Mononuclear cell (primary cell): ENCODE measurements around the genes SERP2 and LCP1.

DNA sequence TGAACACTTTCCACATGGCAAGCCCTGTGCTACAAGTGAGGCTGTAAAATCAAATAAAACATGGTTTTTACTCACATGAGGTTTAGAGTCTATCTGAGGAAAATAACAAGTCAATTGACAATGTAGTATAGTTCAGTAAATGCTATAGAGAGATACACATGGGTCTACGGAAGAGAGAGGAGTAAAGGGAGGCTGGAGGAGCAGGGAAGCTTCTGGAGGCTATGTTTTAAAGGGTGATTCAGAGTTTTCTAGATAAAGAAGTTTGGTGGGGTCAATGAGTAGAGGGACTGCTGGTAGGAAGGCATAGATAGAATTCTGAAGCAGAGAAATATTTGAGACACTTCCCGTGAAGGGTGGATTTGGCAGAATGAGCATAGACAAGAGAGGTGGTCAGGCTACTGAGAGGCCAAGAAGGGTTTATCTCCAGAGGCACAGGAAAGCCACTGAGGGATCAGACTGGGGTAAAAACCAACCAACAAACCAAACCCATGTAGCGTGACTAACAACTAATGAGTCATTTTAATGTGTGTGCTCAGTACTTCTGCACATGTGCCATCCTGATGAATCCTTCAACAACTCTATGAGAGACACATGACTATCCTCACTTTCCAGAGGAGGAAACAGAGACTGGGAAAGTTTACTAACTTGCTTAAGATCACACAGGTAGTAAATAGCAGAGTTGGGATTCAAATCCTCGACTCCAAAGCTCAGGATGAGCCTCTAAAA, 60.0 kb upstream of the SERP2 start:
- RRBS, result no CpG with 5 or more reads among the region's 4 CpGs

GRCh38 chr13:44368364-44368563, 5.4 kb upstream of the SERP2 start:
- RRBS, result no CpG with 5 or more reads among the region's 4 CpGs

DNA sequence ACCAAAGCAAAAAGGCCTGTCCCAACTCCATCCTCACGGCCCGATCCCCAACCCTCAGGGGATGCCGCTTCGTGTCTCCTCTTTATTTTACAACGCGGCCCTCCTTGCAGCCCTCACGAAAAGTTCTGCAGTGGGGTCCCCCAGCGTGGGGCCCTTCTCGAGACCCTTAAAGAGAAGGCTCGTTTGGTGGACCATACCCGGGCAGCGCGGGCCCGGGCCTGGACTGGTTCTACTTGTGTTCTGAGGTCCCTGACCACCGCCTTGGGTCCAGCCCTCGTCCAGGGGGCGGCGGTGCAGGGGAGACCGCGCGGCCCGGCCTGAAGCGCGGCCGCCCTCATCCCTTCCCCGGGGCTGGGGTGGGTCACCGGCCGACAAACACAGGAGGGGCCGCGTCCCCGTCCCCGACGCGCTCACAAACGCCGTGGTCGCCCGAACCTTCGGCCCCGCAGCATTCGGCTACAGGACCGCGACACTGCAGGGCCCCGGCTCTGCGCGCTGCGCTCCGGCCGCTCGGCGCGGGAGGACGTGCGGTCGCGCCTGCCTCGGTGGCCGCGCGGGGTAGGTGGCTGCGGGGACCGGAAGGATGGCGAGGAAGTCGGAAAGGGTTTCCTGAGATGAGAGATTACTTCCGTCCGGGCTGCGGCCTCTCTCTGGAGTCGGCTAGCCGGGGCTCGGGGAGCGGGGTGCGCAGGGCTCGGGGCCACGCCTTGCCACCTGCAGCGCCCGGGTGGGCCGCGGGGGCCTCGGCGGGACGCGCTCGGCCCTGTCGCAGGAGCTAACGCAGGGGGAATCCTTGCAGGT, at the start of gene SERP2:
Gene SERP2 (plus strand): TSS at position 625 of the 801 bp plus-strand sequence.
- RRBS, result 15% methylated on average over 43 of the region's 85 CpGs

DNA sequence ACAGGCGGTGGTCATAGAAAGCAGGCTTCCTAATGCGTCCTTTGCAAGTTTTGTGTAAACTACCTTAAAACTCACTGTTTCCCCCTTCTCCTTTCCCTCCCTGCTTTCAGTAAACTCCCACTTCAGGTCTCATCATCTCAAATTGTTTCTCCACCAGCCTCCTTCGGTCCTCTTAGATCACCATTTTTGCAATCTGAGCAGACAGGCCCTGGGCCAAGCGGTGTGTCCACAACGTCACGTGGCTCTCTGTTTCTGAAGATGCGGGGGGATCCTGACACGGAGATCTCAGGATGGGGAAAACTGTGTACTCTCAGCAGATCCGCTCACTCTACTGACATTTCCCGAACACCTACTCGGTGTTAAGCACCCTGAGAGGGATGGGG, 38.7 kb downstream of the SERP2 start:
- RRBS, result no CpG with 5 or more reads among the region's 11 CpGs

DNA sequence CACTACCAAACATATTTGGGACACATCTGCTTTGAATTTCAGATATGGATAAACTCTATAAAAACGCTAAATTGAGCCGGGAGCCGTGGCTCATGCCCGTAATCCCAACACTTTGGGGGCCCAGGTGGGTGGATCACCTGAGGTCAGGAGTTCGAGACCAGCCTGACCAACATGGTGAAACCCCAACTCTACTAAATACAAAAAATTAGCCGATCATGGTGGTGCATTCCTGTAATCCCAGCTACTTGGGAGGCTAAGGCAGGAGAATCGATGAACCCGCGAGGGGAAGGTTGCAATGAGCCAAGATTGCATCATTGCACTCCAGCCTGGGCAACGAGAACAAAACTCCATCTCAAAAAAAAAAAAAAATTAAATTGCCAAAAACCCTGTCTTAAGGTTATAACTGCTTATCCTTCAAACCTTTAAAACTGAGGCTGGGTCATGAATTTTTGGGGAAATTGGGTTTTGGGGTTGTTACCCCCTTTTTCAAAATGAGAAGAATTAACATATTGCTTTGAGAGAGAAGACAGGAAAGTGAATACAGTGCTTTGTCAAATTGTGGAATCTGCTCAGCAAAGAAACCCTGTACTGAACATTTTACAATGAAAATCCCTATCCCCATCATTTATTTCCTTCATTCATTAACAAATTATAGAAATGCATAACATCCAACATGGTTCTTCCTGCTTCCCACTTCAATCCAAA, 13.2 kb downstream of the TSC22D1 start:
- RRBS, result no CpG with 5 or more reads among the region's 10 CpGs

DNA sequence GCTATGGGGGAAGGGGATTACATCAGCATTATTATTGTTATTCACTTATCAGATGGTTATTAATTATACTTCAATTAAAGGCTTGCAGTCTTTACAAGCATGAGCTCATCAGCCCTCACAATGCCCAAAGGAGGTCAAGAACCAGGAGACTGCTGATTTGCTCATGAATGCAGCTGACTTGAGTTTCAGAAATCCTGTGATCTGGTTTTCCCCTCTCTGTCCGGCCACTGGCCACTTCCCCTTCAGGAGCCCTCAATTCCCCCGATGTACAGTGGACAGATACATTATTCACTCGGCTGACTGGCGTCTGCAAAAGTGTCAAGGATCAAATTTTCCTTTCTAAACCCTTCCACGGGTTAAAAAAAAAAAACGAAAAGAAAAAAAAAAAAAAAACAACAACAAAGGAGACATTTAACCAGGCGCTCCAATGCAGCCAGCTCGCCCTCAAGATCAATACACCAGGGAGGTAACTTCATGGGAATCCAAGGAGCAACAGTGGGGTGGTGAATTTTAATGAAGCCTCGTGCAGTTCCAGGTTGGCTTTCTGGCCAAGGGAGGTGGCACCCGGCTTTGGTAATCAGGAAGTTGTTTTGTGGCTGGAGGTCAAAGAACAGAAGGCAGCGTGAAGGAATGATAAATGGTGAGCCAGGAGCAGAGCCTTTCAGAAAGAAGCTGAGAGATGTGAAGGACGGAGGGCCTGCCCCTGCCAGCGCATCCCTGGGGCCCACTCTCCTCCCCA, 188.0 kb upstream of the TSC22D1 start:
- RRBS, result no CpG with 5 or more reads among the region's 13 CpGs

GRCh38 chr13:44764698-44765440, 188.7 kb upstream of the TSC22D1 start:
- RRBS, result no CpG with 5 or more reads among the region's 8 CpGs

GRCh38 chr13:44903256-44904049, 85.8 kb downstream of the NUFIP1 start:
- RRBS, result no CpG with 5 or more reads among the region's 7 CpGs

- RRBS, result no CpG with 5 or more reads among the region's 1 CpG
Observed at GRCh38 chr13:44969867-44970253, 19.4 kb downstream of the NUFIP1 start.

GRCh38 chr13:45219146-45219628, 18.3 kb upstream of the KCTD4 start:
- RRBS, result no CpG with 5 or more reads among the region's 4 CpGs

GRCh38 chr13:45441384-45442090, 23.2 kb upstream of the COG3 start:
- RRBS, result no CpG with 5 or more reads among the region's 3 CpGs

- RRBS, result no CpG with 5 or more reads among the region's 1 CpG
Observed at GRCh38 chr13:45493034-45493513, 28.3 kb downstream of the COG3 start.

GRCh38 chr13:45847996-45848501, 3.5 kb downstream of the SIAH3 start:
- RRBS, result no CpG with 5 or more reads among the region's 6 CpGs

DNA sequence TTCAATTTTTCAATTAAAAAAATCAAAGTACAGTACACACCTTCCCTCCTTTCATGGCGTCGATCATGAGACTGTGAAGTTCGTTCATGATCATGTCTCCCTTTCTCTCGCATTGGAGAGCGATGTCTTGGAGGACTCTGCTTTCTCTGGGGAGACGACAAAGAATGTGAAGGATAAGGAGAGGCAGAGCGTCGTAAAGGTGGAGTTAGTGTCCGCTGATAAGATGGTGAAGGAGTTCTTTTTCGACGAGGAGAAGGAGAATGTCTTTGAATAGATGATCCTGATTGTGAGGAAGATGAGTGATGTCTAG, 63.8 kb downstream of the ZC3H13 start:
- RRBS, result no CpG with 5 or more reads among the region's 11 CpGs

- RRBS, result no CpG with 5 or more reads among the region's 6 CpGs
Observed at GRCh38 chr13:46101577-46101986, 3.3 kb downstream of the CPB2 start.

DNA sequence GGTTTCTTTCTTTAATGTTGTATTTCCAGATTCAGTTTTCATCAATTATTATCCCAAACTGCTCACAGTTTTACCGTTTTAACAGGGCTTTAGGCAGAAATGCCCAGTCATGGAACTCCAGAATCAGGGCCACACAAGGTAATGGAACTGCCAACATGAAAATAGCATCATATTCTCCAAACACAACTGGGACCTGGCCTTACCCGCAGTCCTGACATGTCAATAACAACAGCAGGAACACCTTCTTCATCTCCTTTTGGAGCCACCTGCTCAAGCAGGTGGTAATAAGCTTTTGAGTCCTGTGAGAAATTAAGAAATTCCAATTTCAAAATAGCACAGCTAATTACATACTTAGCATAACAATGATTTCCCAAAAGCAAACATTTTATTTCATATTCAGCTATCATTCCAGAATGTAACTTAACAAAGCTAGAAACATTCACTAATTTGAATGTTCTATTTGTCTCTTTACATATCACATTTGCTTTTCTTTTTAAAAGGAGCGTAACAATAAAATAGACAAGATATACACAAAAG, 33.8 kb downstream of the LCP1 start:
- RRBS, result no CpG with 5 or more reads among the region's 3 CpGs

- RRBS, result no CpG with 5 or more reads among the region's 5 CpGs
Observed at GRCh38 chr13:46165397-46165959, 16.5 kb downstream of the LCP1 start.

GRCh38 chr13:46181594-46182747, at the start of gene LCP1:
LCP1 (minus strand) TSS chr13:46182177.
- RRBS, result no CpG with 5 or more reads among the region's 12 CpGs

DNA sequence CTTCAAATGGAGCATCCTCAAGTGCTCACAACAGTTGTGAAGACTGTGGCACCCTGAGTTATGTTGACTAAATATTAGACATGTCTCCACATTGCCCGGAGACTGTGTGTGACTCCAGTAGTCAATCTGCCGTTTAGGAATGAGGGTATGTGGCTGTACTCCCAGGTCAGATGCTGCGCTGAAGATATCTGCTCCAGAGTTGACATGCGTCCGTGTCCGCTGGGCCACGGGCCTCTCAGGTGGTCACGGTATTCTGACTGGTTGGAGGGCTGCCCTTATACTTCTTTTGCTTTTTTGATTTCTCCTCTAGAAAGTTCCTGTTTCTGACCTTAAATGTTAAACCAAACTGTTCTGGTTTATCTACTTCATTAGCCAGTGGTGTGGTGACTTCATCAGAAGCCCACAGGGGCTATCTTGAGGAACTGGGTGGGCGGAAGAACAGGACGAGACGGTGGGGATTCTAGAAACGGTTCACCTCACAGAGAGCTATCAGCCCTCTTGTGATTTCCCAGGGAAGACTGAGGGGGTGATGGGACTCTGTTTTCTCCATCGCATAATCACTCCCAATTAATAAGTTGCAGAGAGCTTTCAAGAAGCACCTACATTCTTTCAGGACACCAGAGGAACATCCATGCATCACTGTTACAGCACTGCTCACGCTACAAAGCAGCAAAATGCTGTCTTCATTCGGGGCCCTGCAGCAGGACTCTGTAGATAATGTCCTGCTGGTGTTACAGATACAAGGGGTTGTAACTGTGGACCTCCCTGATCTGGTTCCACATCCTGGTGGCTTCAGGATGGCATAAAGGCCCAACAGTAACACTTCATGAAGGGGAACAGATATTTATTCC, 1.3 kb upstream of the LCP1 start:
- RRBS, result no CpG with 5 or more reads among the region's 15 CpGs